Myometrial cell (primary cell): ENCODE data around the genes HES4, TTLL10, TAS1R3 and MXRA8.

DNA sequence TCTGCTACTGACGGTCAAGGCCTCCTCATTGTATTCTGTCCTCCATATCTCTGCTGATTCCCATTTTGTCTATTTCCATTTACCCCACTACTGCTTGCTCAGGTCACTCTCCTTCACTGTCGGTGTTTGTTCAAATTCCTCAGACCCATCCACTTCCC, 97.2 kb upstream of the SAMD11 start:
- RAMPAGE, long total RNA, result no peak

DNA sequence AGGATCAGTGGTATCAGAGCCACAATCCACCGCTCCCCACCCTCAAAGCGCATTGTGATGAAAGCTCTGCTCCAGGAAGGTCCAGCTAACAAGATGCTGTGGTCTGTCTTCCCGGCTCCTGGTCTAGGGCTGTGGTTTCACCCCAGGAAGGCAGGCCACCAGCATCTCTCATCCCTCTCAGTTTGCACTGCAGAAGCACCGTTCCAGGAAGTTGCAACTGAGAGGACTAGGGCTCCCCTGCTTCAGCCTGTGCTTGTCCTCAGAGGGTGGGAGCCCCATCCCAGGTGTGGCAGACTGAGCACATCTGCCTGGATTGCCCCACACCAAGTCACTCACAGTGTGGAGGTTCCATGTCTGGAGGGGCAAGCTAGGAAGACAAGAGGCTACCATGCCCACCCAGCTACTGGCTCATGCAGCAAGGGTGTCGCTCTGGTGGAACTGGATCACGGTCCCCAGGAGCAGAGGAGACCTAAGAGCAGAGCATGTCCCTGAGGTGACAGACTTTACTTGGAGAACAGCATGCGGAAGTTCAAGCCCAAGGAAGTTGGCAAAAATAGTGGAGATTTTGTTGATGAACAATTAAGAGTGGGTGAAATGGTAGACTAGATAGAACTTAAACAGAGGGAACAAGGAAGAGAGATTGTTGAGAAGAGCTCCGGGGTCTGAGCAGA, 85.9 kb upstream of the SAMD11 start:
- RAMPAGE, long total RNA, result no peak

DNA sequence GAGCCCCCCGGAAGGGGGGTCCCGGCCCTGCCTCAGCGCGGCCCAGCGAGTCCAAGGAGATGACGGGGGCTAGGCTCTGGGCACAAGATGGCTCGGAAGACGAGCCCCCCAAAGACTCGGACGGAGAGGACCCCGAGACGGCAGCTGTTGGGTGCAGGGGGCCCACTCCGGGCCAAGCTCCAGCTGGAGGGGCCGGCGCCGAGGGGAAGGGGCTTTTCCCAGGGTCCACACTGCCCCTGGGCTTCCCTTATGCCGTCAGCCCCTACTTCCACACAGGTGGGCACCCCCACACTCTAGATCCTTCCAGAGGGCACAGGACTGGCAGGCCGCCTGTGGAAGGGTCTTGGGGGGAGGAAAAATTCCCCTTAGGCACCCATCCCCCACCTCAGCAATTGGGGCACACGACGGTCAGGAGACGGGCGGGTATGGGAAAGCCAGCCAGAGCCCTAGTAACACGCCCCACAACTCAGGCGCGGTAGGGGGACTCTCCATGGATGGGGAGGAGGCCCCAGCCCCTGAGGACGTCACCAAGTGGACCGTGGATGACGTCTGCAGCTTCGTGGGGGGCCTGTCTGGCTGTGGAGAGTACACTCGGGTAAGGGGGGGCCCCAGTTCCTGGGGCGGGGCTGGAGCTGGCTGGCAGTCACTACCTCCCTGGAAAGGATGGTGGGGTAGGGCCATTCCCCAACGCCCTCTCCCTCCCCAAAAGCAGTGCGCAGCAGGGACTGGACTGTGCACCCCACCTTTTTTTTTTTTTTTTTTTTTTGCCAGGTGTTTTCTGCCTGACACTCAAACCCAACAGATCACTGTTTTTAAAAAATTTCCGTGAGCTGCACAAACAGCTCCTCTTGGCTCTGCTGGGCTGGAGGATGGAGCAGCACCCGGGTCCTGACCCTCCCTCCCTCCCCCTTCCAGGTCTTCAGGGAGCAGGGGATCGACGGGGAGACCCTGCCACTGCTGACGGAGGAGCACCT, 16.0 kb downstream of the NOC2L start:
- RAMPAGE, long total RNA, result no peak

- RAMPAGE, long total RNA, result no peak
These were observed 15.0 kb downstream of the NOC2L start for GRCh38 chr1:943757-944664.

DNA sequence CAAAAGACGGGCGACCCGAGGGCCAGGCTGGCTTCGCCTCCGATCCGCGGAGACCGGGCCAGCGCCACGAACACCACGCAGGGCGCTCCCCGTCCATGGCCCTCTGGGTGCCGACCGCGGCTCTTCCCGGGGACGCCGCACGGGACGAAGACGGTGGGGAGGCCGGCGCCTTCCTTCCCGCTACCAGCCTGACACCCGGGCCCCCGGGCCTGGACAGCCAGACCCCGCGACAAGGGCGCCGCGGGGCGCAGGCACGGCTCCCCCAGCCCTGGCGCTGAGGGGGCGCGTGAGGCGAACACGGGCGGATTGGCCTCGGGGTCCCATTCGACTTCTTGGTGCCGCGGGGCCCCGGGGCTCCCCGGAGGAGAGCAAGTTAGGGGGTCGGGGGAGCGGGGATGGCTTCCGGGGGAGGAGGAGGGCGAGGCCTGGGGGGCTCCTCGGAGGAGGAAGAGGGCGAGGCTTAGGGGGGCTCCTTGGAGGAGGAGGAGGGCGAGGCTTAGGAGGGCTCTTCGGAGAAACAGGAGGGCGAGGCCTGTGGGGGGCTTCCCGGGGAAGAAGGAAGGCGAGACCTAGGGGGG, 601 bp upstream of the KLHL17 start:
- RAMPAGE, long total RNA, result no peak

- RAMPAGE, long total RNA, result no peak
These were observed at the start of gene HES4 for GRCh38 chr1:999916-1000431. TSS of gene HES4 (minus strand) at chr1:1000097.

- RAMPAGE, long total RNA, result no peak
These were observed 846 bp upstream of the HES4 start for GRCh38 chr1:1000432-1001453.

DNA sequence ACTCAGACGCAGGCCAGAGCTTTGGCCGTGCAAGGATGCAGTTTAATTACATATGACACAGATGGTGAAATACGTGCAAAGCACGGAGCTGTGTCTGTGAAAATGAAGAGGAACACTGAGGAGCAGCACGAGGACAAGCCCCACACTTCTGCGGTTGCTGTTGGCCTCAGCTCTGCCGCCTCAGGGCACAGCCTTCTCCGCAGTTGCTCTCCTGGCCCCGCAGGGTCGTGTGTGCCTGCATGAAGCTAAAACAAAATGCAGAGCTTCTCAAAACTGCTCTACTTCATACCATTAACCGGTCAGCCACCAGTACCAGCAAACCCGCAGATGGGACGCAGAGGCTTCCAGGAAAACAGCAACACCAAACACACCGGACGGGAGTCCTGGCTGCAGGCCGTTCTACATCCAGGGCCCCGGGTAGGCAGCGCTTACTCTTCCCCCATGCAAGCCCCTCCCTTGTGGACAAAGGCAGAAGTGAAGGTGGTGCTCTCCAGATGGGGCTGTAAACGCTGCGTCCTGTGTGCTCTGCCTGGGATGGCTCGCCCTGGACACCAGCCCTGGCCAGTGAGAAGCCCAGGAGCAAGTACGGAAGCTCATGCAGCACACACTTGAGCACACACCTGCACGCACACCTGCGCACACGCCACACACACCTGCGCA, 7.1 kb upstream of the C1orf159 start:
- RAMPAGE, long total RNA, result no peak

GRCh38 chr1:1136274-1136911, 20.5 kb upstream of the C1orf159 start:
- RAMPAGE, long total RNA, result no peak

DNA sequence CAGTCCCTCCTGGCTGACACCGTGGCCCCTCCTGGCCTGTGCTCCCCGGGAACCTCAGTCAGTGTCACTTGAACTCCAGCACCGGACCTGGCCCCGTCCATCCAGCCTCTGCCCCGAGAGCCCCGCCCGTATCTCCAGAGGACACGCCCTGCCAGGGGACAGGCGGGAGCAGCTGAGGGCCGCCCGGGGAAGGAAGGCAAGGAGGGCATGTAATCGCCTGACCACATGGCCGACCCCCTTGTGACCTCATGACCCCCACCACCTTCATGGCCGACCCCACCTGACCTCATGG, 28.6 kb upstream of the TTLL10 start:
- RAMPAGE, long total RNA, result no peak

GRCh38 chr1:1173463-1174259, at the start of gene TTLL10:
TSS of gene TTLL10 (plus strand) at chr1:1173880.
- RAMPAGE, long total RNA, result no peak

- RAMPAGE, long total RNA, result no peak
These were observed 11.7 kb downstream of the SCNN1D start for GRCh38 chr1:1291785-1292397.

DNA sequence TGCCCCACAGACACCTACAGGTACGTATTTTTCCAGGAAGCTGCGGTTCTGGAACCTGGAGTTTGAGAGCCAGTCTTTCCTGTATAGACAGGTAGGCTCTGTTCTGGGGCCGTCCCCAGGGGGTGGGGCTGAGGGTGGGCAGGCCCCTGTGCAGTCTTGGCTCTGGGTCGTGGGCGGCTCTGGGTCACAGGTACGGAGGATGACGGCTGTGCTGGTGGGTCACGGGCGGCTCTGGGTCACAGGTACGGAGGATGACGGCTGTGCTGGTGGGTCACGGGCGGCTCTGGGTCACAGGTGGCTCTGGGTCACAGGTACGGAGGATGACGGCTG, 2.2 kb downstream of the PUSL1 start:
- RAMPAGE, long total RNA, result no peak

DNA sequence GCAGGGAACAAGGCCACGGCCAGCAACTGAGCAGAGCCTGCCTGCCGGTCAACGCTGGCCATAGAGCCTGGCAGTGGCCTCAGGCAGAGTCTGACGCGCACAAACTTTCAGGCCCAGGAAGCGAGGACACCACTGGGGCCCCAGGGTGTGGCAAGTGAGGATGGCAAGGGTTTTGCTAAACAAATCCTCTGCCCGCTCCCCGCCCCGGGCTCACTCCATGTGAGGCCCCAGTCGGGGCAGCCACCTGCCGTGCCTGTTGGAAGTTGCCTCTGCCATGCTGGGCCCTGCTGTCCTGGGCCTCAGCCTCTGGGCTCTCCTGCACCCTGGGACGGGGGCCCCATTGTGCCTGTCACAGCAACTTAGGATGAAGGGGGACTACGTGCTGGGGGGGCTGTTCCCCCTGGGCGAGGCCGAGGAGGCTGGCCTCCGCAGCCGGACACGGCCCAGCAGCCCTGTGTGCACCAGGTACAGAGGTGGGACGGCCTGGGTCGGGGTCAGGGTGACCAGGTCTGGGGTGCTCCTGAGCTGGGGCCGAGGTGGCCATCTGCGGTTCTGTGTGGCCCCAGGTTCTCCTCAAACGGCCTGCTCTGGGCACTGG, at the start of gene TAS1R3:
Gene TAS1R3 (plus strand): TSS at position 209 of the 598 bp plus-strand sequence.
- RAMPAGE, long total RNA, result no peak

- RAMPAGE, long total RNA, result no peak
These were observed 6.2 kb downstream of the DVL1 start for GRCh38 chr1:1343035-1343414.

GRCh38 chr1:1353454-1354140, 4.4 kb upstream of the DVL1 start:
- RAMPAGE, long total RNA, result no peak

DNA sequence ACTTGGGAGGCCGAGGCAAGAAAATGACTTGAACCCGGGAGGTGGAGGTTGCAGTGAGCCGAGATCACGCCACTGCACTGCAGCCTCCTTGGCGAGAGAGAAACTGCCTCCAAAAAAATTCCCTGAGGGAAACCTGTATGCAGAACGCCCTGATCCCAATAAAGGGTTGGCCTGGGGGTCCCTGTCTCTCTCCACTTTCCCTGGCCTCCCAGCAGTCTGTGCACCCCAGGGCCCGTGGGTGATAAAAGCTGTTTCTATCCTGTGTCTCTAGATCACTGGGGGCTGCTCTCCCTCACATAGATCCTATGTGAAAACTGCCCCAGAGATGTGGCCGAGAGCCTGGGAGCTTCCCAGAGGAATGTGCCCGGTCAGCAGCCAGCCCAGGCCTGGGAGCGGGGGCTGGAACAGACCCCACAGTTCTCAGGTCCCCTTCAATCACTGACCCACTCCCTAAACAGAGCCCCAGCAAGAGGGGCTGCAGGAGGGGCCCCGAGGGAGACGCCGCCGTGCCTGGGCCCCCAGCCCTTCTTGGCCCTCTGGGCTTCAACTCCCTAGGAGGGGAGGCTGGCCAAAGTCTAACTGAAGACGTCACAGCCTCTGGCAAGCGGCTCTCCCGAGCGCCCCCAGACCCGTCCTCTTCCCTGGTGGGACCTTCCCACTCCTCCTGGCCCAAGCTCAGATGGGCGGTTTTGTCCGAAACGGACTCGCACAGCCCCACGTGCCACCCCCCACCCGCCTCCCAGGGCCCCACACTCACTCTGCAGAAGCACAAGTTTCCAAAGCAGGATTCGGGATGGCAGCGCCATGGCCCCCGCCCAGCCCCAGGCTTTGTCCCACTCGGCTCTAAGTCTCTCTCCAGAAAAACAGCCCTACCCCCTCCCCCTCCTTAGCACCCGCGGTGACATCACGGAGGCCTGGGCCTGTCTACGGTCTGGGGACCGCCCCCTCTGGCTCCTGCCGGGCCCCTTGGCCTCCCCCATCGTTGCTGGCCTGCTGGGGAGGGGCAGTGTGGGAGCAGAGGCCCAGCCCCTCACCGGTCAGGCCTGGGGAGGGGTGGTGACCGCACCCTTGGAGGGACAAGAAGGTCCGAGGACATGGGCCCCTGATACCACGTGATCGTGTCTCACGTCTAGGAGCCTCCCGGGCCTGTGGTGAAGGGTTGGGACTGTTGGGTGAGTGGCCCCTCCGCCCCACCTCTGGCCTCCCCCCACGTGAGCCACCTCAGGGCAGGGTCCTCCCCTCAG, at the start of gene MXRA8:
Gene MXRA8 (minus strand): TSS at position 857 of the 1,244 bp plus-strand sequence.
- RAMPAGE, long total RNA, result no peak

- RAMPAGE, long total RNA, result no peak
These were observed 3.5 kb upstream of the MXRA8 start for GRCh38 chr1:1361817-1362350.

DNA sequence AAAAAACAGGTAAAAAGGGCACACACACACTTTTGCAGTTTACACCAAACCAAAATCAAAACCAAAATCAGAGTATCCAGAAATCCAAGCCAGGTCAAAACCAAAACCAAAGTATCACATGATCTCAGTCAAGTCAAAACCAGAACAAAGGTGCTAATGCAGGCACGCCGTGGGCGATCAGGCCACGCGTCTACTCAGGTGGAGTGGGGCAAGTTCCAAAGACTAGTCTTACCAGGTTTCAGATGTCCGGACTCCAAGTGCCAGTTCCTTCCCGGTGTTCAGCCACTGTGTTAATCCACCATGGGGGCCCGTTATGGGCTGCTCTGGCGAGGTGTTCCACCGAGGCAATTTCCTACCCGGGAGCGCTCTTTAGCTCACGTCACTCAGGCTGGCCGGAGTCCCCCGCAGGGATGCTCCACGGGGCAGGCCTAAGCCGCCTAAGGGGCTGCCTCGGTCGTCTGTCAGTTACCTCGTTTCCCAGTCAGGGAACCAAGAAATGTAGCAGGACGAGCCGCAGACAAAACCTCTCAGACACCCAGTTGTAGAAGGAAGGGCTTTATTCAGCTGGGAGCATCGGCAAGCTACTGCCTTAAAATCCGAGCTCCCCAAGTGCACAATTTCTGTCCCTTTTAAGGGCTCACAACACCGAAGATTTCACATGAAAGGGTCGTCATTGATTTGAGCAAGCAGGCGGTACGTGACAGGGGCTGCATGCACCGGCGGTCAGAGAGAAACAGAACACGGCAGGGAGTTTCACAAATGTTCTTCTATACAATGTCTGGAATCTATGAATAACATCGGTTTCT, 3.0 kb downstream of the ANKRD65 start:
- RAMPAGE, long total RNA, result no peak

GRCh38 chr1:1418687-1419631, 2.1 kb downstream of the ANKRD65 start:
- RAMPAGE, long total RNA, result no peak